RPMI7951 (cell line): ENCODE data around the gene PLPPR5.

DNA sequence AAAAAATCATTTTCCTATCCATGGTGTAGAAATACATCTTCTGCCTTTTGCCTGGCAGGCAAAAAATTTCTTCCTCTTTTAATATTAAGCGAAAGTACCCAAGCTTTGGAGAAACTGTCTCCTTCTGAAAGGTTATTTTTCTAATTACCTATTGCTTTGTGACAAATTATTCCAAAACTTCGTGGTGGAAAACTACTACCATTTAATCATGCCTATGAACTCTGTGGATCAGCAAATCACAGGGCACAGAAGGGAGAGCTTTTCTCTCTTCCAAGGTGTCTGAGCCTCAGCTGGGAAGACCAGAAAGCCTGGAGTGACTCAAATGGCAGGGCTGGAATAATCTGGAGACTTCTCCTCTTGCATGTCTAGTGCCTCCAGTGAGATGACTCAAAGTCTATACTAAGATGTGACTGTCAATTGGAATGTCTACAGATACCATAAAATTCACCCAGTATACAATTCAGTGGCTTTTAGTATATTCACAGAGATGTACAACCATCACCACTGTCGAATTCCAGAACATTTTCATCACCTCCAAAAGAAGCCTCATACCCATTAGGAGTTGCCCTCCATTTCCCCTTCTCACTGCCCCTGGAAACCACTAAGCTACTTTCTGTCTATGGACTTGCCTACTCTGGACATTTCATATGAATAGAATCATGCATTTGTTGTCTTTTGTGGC lies 47.8 kb upstream of the CNN3 start:
- RAMPAGE, long total RNA: no peak

DNA sequence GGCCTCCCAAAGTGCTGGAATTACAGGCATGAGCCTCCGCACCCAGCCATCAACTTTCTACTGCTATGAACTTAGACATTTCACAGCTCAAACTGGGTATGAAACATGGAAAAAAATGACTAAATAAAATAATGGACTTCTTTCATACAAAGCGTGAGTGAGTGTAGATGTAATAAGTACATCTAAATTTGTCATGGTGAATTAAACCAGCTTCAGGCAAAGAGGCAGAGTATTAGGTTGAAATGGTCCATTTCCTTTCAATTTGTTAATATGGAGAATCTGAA lies 49.4 kb downstream of the ALG14 start:
- RAMPAGE, long total RNA: no peak

GRCh38 chr1:95955467-95955844 lies 721.4 kb downstream of the RWDD3 start:
- RAMPAGE, long total RNA: no peak

- RAMPAGE, long total RNA: no peak
Observed at GRCh38 chr1:96844281-96844495, 122.6 kb downstream of the PTBP2 start.

GRCh38 chr1:97277704-97278457 lies 556.3 kb downstream of the PTBP2 start:
- RAMPAGE, long total RNA: no peak

DNA sequence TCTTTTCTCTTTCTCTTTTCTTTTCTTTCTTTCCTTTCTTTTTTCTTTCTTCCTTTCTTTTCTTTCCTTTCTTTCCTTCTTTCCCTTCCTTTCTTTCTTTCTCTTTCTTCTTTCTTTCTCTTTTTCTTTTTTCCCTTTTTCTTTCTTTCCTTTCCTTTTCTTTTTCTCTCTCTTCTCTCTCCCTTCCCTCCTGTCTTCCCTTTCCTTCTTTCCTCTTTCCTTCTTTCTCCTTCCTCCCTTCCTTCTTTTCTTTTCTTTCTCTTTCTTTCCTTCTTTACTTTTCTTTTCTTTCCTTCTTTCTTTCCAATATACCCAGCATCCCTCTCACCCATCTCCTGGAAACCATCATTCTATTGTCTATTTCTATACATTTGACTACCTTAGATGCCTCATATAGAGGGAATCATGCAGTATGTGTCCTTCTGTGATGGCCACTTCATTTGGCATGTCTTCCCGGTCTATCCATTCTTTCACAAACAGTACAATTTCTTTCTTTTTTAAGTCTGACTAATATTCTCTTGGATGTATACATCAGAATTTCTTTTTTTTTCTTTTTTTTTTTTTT lies 391.1 kb downstream of the DPYD start:
- RAMPAGE, long total RNA: no peak

GRCh38 chr1:97555401-97556263 lies 365.2 kb downstream of the DPYD start:
- RAMPAGE, long total RNA: no peak

- RAMPAGE, long total RNA: no peak
Observed at GRCh38 chr1:98049436-98049754, 128.6 kb upstream of the DPYD start.

DNA sequence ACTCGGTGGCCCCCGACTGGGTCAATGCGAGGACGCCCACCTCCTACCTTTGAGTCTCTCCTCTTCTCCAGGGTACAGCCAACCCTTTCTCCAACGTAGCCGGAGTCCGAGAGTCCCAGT lies 255 bp upstream of the SNX7 start:
- RAMPAGE, long total RNA: no peak

GRCh38 chr1:99004317-99005261 lies at the start of gene PLPPR5:
TSS of gene PLPPR5 (minus strand) at chr1:99004861.
- RAMPAGE, long total RNA: no peak

DNA sequence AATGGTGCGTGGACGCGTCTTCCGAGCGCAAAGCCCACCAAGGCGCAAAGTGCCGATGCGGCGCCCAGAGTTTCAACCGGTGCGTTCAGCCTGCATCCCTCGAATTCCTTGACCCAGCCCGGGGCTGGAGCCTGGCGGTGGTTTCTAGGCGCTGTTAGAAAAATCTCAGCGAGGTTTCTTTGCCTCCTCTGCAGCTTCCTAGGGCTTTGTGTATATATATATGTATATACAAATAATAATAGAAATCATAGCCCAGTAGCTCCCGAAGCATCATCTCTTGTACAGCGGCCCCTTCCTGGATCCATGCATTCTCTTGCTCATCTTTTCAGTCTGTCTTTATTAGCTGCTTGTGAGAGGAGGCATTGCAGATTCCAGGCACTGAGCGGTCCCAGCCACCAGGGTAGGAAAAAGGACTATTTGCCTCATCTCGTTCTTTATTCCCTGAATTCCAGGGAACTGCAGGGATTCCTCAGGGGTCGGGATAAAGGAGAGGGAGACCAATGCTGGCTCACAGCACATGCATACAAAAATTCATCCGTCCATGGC lies 674 bp upstream of the PLPPR5 start:
- RAMPAGE, long total RNA: no peak

DNA sequence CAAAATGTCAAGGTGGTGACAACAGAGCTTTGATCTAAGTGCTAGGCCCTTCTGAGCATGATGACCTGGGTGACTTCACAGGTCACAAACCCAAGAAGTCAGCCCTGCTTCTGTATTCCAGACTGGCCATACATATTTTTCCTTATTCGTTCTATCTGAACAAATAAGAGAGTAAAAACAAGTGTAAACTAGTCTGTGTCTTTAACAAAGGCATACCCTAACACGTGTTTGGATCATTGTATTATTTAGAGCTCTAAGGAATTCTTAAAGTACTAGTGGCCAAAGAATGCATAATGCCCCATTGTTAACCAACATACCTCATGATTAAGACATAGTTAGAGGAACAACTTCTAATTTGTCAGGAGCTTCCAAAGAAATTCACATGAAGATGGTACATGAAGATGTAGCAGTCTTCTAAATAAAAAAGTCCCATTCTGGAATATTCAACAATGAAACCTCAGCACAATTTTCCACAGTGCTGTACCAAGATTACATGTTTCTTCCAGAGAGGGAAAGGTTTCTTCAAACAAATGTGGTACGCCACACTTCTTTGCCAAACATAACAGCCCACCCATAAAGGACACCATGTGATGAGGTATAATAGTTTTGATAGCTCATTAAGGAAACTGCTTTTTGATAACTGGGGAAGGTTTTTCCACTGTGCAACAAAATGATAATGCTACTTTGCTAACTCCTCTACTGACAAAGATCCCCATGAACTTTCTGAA lies 4.9 kb downstream of the PALMD start:
- RAMPAGE, long total RNA: no peak

GRCh38 chr1:99662594-99663174 lies 16.8 kb downstream of the PALMD start:
- RAMPAGE, long total RNA: no peak

GRCh38 chr1:99664050-99664486 lies 18.2 kb downstream of the PALMD start:
- RAMPAGE, long total RNA: no peak

GRCh38 chr1:100020295-100020881 lies 17.5 kb upstream of the MFSD14A start:
- RAMPAGE, long total RNA: no peak

DNA sequence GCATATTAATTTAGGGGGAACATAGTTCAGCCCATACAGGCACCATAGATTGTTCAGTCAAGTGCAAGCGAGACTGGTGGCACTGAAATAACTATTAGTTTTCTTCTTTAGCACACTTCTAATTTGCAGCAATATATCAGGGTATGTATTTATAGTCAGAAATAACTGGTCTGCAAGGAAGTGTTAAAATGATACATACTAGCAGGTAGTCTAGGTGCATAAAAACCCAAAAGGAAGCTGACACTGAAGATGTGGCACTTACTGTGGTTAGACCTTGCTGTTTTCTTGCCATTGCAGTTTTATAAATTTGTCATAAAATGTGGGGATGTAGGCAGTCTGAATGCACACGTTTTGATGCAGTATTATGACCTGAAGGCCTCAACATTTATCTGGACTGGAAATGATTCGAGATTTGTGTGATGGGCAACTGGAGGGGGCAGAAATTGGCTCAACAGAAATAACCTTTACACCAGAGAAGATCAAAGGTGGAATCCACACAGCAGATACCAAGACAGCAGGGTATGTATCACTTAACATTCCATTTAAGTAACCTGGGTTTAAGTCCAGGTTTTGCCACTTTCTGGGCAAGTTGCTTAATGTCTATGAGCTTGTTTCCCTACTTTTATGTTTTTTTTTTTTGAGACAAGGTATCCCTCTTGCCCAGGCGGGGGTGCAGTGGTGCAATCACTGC lies 1.9 kb downstream of the RTCA start:
- RAMPAGE, long total RNA: no peak

DNA sequence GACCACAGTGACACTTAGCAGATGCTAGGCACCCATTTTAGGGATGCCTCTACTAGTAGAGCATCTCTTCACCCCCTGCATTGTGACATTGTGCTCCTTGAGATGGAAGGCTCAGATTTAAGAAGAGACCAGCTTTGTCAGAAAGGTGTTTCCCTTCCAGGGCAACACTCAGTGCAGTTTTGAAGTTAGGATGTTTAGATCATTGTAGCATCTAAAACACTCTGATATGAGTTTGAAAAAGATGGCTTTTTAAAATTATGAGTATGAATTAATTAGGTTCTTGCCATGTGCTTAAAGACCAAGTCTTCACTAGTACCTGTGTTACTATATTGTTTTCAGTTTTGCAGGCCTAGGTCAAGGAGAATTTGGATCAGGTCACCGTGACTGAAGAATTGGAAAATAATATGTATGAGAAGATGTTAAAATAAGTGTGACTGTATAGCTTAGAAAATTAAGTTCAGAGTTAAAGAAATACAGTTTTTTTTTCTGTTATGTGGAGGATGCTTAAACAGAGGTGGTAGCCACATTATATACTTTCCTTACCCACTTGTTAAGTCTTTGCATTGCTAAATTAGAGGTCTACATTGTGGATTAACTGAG lies 45.0 kb downstream of the CDC14A start:
- RAMPAGE, long total RNA: no peak

- RAMPAGE, long total RNA: no peak
Observed at GRCh38 chr1:100463805-100464054, 74.2 kb upstream of the GPR88 start.

DNA sequence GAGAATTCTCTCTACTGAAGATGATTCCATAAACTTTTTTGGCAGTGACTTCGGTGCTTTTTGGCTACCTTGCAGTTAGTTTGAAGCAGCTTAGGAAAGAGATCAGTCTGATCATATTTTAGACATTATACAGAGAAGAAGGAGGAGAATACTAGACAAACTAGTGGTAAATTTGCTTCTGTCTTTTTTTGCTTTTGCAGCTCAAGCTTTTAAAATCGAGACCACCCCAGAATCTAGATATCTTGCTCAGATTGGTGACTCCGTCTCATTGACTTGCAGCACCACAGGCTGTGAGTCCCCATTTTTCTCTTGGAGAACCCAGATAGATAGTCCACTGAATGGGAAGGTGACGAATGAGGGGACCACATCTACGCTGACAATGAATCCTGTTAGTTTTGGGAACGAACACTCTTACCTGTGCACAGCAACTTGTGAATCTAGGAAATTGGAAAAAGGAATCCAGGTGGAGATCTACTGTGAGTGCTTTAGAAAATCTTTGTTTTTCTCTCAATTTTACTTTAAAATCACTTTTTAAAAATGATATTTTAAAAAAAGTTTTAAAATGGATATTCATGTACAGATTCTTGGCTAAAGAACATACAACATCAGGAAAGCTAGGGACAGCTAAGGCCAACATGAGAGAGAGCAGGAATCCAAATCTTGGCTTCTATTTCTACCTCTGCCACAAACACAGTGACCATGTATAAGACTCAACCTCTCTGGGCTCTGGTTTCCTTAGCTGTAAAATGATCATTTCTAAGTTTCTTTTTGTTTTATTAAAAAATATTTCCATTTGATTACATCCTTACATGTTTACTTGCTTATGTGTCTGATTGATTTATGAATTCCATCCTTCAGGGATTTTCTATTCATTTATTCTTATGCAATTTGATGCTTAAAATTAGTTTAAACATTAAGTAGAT lies 995 bp downstream of the VCAM1 start:
- RAMPAGE, long total RNA: no peak

DNA sequence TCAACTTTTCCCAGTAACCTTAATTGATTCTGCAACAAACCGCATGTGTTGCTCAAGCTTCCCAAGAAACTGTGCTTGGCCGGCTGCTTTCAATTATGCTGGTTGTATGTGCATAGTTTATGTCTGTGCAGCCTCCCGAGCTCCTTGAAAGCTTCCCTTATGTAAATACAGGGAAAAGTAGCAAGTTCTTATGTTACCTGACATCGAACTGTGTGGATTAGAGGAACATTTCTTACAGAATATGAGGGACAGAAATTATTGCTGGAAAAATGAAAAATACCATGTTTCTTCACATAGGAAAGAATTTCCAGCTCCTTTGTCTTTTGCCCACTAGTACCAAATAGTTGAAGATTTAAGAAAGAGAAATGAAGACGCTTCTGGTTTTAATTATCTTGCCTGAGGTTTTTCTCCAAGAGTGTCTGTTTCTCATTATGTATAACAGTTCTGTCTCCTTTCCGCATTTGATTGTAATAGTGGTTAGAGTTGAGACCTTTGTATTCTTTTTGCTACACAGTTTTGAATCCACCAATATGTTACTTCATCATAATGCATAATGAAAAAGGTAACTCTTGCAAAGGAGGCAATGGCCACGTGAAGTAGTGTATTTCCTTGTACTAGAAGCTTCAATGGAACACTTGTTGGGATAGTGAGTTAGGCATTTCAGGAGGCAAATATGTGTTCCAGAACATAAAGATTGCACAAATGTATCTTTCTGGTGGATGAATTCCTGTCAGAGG lies 2.3 kb downstream of the VCAM1 start:
- RAMPAGE, long total RNA: no peak